ENCODE measurements around the gene RIMBP3B.

GRCh38 chr22:21383592-21383917 lies at the start of gene RIMBP3B:
TSS of gene RIMBP3B (plus strand) at chr22:21383751.
- PRO-cap: no peak

GRCh38 chr22:21626894-21627529 lies 2.8 kb downstream of the YDJC start:
- PRO-cap: no peak

DNA sequence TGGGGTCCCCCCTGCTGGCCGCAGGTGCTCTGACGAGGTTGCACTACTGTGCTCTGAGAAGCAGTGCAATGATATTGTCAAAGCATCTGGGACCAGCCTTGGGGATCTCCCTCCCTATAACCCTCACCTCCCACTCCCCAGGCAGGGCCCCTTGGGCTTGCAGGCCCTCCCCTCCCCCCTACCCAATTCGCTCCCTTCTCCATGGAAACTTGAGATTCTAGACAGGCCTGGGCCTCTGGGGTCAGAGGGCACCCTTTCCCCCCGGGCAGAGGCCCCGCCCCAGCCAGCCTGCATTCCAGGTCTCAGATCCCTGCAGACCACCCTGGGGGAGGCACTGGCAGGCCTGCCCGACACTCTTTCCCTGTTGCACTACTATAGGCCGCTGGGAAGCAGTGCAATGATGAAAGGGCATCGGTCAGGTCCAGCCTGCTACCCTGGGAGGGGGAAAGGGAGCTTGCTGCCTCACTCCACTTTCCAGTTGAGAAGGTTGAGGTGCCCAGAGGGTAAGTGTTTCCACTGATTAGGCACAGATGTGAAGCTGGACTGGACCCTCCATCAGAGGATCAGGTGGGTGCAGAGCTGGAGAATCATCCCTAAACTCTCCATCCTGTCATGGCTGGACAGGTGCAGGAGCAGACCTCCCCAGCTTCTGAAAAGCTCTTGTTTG lies 11.0 kb downstream of the SDF2L1 start:
- PRO-cap: no peak

GRCh38 chr22:21755872-21756461 lies 20.4 kb upstream of the YPEL1 start:
- PRO-cap: no peak

DNA sequence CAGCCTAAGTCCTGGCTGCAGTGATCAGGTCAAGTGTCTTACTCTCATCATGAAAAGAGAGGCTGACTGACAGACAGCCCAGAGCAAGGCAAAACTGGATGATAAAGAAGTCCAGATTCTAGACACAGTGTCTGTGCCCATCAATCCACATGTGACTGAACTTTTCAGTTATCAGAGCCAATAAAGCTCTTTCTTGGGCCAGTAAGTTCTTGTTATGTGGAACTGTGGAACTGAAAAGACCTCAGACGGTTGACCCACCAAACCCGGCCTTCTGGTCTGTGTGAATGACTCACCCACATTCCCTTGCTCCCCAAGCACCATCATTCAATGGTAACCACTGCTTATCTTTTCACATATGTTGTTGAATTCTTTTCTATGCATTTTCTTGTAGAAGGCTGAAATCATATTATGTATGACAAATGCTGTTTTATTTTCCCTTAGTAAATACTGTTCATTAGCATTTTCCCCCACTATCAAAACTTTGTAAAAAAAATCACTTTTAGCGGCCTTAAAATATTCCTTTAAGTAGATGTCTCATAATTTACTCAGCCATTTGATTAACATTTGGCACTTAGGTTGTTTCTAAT lies 43.4 kb upstream of the YPEL1 start:
- PRO-cap: no peak

DNA sequence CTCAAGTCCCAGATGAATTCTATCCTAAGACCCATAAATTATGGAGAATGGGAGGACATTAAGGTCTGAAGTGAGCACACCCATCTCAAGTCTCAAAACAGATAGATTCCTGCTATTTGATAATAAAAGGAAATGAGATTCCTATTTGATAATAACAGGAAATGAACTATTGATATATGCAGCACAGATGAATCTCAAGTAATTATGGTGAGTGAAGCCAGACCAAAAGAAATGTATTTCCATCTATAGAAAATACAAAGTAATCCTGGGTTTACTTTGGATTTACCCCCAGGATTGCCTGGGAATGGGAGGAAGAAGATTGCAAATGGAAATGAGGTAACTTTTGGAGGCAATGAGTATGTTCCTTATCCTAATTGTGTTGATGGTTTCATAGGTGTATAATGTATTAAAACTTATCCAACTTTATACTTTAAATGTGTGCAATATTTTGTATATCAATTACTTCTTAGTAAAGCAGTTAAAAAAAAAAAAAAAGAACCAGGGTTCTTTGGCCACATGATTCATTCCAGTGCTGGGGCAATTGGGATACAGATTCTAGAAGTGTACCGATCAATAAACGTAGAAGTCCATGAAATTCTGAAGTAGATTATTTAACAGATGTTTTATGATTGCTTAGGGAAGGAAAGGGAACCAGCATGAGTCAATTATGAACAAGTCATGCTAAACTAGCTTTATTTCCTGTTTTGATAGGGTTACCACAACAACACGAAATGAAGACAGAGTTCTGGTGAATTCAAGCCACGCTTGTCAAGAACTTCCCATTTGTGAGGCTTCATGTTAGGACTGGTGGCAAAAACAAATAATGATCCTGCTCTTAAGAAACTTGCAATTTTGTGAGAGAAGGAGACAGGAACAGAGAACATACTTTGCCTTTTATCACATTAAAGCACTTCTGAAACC lies 51.1 kb downstream of the MAPK1 start:
- PRO-cap: no peak

DNA sequence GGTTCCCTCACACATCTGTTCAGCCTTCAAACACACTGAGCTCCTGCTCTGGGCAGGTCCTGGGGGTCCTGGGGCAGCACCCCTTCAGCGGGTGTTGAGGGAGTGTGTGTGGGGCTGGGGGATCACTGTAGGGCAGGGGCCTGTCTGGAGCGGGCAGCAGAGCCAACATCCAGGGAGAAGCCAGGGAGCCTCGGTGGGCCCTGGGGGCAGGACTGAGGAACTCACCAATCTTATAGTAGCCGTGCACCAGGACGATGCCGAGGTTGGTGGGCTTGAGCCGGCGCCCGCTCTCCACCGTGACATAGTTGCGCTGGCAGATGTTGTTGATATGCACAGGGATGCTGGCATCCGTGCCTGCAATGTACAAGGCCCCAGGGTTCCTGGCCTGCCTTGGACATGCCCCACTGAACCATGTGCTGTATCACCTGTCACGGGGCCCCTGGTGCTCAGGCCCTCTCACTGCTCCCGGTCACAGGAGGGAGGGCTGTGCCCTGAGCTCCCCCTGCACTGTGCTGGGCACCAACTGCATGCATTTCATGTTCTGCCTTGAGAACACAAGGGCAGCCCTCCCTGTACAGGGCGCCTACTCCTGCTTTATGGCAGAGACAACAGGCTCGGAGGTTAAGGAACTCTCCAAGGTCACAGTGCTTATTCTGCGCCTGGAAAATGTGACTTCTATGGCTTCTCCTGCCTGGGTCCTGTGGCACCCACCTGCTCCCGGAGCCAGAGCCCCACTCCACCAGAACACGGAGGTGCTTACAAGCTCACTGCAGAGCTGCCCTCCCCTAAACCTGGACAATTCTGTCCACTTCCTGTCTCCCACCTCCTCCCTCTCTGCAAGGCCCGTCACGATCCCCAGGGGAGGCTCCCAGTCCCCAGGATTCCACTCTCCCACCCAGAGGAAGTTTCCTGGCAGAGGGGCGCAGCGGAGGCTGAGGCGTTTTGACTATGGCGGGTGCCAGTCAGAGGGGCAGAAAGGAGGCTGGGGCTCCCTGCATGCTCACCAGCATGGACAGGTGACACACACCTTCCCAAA lies 7.8 kb upstream of the PPM1F start:
- PRO-cap: no peak

DNA sequence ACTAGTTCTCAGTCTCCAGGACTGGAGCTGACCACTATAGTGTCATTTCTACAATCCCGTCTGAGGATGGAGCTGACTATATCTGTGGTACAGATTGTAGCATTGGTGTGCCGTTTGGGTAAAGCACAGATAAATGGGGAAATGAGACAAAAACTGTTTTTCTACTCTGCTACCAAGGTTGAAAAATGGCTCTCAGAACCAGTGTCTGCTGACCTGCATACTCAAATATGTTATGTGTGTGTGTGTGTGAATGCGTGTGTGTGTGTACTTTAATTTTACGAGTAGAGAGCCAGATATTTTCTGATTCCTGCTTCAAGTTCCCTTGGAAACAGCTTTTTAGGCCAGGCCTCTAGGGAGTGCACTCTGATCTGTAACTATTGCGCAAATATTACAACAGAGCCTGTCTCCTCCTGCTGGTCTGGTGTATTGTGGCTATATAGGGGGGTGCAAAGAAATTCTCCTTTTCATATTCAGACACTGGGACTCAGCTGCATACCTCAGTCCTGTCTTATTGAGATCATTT lies 78.9 kb upstream of the TOP3B start:
- PRO-cap: no peak

GRCh38 chr22:22123818-22124205 lies 120.8 kb upstream of the VPREB1 start:
- PRO-cap: no peak

DNA sequence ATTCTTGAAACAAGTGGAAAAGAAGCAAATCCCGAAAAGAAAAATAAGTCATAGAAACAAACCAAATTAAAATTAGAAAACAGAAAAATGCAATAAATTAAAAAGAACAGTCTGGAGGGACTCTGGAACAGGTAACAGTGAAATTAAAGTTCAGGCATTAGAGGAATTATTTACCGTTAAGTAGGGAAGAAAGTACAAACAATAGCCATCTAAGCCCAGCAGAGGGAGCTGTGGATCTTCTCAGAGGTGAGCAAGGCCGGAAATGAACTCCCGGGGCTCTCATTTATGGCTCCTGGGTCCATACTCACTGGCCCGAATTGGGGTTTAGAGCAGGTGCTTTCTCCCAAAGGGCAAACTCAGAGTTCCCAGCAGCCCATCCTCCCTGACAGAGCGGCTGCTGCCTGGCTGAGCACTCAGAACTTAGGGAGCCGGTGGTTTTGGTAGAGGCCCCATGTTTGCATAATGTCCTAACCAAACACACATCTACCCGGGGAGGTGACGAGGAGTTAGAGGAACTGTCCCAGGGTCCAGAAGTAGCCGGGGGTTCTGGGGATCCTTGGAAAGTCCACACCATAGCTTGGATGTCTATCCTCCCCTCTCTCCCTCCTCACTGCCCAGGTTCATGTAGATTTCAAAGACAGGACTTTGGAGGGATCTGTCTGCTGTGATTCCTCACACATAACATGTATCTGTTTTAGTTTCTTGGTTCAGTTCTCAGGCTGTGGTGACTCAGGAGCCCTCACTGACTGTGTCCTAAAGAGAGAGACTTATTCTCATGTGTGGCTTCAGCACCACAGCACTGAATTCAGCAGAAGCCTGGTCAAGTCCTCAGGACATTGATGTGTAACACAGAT lies 87.7 kb upstream of the VPREB1 start:
- PRO-cap: no peak

- PRO-cap: no peak
These were observed 103.7 kb downstream of the VPREB1 start for GRCh38 chr22:22348370-22348658.

DNA sequence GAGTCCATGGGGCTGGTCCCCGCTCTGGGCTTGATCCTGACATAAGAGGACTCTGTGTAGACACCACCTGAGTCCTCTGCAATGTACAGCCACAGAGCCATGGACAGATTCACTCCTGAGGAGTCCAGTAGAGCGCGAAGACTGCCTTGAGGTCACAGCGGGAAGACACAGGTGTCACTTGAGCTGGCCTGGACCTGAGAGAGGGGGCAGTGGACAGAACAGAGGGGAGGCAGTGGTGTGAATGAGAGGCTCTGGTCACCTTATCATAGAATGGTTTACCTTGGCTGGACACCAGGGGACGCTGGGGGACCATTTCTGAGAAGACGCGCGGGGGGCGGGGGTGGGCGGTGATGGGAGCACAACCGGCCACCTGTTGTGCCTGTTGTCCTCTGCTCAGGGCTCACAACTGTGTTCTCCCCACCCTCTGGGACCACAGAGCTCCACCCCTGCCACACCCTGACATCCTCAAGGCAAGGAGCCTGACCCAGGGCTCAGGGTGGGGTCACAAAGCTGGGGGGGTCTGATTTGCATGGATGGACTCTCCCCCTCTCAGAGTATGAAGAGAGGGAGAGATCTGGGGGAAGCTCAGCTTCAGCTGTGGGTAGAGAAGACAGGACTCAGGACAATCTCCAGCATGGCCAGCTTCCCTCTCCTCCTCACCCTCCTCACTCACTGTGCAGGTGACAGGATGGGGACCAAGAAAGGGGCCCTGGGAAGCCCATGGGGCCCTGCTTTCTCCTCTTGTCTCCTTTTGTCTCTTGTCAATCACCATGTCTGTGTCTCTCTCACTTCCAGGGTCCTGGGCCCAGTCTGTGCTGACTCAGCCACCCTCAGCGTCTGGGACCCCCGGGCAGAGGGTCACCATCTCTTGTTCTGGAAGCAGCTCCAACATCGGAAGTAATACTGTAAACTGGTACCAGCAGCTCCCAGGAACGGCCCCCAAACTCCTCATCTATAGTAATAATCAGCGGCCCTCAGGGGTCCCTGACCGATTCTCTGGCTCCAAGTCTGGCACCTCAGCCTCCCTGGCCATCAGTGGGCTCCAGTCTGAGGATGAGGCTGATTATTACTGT lies 128.0 kb downstream of the ZNF280B start:
- PRO-cap: no peak

DNA sequence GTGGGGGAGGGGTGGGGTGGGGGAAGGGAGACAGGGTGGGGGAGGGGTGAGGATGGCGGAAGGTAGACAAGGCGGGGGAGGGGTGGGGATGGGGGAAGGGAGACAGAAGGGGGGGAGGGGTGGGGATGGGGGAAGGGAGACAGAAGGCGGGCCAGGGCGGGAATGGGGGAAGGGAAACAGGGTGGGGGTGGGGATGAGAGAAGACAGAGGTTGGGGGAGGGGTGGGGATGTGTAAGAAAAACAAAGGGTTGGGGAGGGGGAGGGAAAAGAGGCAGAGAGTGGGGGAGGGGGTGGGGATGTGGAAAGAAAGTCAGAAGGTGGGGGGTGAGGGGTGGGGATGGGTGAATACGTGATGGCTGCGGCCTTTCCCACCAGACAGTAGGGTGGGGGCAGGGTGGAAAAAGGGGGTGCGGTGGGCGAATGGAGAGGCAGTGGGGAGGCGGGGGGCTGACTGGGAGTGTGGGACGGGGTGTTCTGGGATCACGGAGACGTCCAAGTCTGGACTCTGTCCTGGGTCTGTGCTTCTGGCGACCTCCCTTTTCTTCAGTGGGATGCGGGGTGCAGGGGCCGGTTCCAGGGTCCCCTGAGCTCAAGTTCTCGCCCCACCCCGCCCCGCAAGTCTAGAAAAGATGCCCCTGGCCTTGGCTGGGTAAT lies 690 bp downstream of the PRAME start:
- PRO-cap: no peak

GRCh38 chr22:22822396-22822856 lies 65.2 kb upstream of the IGLL5 start:
- PRO-cap: no peak

- PRO-cap: no peak
These were observed 23.2 kb downstream of the BCR start for GRCh38 chr22:23203449-23203967.

DNA sequence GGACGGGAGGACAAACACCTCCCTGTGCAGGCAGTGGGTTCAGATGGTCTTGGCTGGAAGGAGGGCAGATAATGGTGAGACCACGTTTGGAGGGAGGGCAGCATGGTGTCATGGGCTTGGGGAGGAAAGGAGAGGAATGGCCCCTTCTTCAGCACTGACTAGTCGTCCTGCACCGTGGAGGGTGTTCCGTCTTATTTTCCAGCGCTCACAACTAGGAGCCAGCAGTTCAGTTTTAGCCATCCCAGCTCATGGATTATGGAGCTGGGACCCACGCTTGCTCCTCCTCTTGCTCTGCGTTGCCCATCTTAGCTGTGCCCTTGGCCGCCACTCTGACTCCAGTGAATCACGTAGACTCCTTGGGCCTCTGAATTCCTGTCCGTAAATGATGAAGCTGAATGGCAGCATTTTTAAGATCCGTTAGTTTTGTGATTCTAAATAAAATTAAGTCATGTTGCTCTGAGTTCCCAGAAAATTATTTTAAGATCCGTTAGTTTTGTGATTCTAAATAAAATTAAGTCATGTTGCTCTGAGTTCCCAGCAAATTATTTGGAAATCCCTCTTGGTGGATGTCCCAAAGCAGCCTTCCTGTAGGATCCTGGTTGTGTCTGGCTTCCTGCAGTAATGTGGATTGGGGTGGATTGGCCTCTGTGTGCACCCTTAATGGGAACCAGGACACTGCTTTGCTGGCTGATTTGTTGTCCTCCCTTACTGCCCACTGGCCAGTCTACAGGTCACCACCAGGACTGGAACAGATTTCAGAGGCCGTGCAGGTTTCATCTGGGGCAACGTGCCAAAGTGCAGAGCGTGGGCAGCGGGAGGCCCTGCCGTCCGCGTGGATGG lies 23.9 kb downstream of the BCR start:
- PRO-cap: no peak

DNA sequence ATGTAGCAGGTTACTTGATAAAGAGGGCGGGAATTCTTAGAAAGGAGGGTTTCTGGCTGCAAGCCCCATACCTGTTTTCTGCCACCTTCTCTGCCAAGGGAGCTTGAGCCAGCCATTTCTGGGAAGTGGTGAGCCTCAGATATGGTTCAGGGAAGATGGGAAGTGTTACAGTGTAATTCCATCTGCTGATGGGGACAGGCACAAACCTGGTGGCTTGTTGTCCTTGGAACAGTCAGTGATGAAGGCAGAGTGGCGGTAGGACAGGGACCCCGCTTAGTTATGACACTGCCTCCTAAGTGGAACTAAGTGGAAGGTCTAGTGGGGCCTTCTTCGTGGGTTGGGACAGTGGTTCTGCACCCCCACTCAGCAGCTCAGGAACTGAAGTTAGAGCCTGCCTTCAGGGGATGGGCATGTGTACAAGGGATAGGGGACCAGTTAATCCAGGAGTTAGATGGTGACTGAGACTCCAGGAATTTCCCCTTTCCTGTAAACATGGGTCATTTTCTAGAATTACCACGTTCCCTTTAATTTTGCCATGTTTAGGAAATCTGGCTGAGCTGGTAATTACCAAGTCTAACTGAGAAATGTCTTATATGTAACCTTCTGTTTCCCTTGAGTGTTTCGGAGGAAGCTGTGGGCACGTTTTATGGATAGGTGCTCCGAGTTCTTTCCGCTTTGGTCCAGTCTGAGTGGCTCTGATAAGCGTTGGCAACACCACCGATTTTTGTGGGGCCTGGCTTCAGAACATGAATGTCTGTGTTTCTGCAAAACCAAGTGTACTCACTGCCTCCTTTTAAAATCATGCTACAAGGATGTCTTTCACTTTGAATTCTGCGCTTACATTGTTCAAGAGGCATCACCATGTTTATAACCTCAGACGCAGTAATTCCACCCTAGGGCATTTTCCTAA lies 35.4 kb downstream of the BCR start:
- PRO-cap: no peak

DNA sequence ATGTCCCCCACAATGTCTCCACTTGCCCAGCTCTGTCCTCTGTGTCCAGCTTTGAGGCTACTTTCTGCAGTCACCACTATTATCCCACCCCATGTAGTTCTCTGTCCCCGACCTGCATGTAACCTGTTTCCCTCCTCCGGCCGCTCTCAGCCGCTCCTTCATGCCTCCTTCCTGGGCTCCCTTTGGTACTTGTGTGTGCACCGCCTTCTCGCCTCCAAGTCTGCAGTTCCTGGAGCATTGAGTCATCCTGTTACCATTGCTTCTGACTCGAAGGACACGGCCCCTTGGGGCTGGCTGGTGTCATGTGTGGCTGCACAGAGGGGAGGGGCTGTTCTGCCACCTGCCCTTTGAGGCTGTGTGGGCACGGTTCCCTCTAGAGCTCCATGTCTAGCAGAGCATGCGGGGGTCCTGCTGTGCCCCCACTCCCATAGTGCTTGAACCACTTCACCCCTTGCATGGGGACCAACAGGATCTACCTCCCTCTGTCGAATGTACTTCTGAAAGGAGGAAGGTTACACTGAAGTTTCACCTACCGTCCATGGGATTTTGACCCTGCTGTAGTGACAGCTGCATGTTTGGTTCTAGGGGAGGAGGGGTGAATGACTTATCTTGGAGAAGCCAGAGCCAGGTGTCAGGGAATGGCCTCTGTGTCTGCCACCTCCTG lies 39.6 kb downstream of the BCR start:
- PRO-cap: no peak

DNA sequence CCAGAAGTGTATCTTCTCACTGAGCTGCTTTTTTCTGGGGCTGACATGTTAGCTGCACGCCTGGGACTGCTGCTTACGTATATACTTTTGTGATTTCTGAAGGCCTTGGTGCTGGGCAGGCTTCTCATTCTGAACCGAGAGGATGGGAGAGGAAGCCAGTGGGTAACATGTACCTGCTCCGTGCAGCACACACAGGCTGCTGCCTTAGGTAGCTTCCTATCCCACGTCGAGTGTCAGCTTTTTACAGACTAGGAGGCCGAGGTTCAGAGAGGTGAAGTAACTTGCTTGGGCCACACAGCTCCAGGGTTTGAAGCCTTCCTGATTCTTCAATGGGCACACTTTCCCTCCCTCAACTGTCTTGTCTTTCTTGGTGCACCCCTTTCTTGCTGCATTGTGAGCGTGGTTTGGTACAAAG lies 74.8 kb downstream of the BCR start:
- PRO-cap: no peak

DNA sequence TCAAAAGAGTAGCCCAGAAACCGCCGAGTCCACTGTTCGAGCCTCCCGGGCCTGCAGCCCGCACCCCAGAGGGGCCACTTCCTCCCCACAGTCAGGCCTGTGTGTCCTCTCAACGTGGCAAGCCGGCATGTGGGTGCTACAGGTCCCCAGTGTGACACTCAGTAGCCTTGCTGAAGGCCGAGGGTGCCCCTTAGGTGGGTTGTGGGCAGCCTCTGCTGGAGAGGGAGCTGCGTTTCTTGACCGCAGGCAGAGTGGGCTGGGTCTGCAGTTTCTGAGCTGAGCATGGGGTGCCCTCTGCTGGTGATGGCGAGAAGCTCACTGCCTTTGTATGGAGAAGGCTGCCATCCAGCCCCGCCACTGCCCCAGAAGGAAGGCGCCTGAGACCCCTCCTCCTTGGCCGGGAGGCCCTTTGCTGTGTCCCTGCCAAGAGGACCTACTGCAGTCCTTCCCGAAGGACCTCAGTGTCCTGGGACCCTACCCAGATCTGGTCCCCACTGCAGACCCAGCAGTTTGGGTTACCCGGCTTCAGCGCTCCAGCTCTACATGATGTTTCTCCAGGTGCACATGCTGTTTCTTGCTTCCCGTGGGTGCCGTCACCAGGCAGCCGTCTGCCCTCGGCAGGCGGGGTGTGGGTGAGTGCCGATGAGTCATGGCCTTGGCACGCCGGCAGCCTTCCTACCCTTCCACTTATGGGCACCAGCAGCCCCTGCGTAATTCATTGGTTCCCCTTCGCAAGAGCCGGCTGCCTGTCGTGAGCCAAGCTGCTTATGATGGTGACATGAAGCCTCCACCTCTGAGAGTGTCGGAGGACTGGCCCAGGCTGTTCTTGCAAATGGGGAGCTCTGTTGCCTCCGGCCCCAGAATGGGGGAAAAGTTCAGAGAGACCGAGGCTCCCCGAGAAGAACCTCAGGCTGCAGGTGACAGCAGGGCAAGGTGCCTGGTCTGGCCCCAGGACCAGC lies 101.7 kb downstream of the BCR start:
- PRO-cap: no peak

Data from left cardiac atrium (tissue), 1 donor.